BE2C (cell line): ENCODE measurements around a stretch of chr2.

DNA sequence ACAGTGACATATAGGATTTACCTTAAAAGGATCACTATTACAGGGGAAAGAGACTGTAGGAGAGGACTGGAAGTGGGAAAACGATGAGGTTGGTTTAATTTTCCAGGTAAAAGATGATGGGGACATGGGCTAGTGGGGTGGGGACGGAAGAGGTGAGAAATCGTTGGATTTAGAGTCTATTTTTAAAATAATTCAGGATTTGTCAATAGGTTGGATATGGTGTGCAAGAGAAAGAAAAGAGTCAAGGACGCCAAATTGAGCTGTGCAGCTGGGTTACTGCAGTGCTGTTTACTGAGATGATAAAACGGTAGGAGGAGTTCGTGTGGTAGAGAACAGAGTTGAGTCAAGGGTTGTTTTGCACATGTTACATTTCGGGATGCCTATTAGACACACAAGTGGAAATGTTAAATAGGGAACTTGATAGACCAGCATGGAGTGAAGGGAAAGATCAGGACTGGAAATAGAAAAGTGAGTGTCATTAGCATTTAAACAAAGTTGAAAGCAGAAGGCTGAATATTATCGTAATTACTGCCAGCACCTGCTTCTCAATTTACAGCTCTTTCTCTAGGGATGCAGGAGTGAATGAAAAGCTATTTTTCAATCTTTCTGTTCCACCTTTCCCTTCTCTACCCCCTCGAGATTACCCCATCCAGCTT is 30.5 kb downstream of the GPR75 start:
- RRBS = no CpG with 5 or more reads among the region's 9 CpGs

DNA sequence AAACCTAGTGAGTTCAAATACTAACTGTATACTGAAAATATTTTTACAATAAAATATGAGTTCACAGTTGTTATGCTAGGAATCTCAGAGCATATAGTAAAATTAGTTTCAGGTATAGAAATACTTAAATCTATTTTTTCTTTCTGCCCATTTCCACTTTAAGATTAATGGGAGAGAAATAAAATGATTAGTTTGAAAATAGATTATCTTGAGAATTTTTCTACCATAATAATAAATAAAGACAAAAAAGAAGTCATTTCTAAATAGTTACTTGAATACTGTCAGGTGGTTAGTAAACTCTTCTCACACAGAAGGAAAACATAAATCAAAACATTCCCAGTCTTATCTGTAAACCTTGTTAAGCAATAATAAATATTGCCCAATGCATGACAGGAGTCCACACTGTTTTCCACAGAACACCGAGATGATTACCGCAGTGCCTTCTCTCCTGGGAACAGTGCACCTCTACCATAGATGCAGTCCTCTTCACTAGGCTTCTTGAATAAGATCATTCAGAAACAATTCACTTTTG is 8.9 kb downstream of the GPR75 start:
- RRBS = no CpG with 5 or more reads among the region's 2 CpGs

DNA sequence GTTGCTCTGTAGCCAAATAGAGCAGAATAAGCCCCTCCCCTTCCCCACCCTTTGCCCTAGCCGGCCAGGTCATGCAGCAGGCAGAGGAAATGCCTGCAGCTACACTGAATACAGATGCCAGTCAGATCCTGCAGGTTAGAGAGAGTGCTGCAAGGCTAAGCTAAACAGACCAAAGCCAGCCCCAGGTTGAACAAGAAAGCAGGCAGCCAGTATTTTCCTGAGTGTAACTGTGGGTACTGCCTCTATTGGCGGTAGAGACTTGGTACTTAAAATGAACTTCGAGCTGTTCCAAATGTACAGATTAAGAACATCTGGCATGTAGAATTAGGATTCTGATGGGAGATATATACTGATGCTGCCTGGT is 132.9 kb downstream of the ACYP2 start:
- RRBS = no CpG with 5 or more reads among the region's 3 CpGs

GRCh38 chr2:54240473-54241089 is 15.4 kb downstream of the TSPYL6 start:
- RRBS = no CpG with 5 or more reads among the region's 5 CpGs

- RRBS = no CpG with 5 or more reads among the region's 5 CpGs
These were observed 53.7 kb upstream of the SPTBN1 start for GRCh38 chr2:54402248-54402927.

DNA sequence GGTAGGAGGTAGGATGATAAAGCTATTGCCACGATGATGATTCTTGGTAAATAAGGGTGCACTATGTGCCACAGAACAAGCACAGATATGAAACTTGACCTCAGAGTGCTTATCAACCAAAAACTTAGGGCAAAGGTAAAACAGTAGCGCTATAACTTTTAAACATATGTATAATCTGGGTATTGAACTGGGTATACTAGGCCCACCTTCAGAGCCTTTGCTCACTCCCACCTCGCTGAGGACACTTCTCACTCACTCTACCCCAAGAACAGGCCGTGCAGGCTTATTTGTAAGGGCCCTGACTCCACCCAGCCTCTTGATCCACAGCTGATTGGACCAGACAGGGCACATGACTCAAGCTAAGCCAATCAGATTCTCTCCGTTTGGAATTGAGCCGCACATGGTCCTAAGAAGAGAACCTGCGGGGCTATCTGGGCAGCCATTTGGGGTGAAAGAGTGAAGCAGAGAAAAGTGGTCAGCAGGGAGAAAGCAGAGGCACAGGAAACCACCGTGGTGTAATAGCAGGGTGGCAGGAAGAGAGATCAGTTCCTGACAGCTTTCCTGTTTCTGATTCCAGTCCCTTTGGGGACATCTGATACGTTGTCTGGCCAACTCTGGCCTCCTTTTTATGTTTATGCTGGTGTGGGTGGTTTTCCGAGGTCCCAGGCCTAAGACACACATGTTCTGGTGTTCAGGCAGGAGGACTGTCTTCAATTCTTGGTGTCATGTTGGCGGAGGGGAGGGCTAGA is 26.4 kb upstream of the SPTBN1 start:
- RRBS = no CpG with 5 or more reads among the region's 11 CpGs

- RRBS = no CpG with 5 or more reads among the region's 22 CpGs
These were observed 1.0 kb upstream of the SPTBN1 start for GRCh38 chr2:54455009-54455557.

DNA sequence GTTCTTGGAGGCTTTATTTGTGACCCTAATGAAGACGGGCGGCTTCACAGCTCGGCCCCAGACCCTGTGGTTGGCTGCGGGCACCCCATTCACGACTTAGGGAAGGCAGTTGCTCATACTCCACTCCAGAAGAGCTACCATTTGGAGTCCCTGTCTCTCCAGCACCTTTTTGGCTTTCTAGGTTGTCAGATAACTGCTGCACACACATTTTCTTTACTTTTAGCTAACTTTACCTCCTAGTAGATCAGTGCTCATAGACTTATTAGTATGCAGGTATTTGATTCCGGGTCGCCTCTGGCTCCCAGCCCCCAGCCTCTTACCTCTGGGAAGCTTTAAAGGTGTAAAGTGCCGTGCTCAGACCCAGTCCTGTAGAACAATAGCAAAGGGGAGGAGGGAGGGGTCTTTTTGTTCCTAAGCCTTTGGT is 102.8 kb downstream of the SPTBN1 start:
- RRBS = no CpG with 5 or more reads among the region's 8 CpGs

GRCh38 chr2:54585807-54586543 is 129.8 kb downstream of the SPTBN1 start:
- RRBS = no CpG with 5 or more reads among the region's 9 CpGs

GRCh38 chr2:54595978-54597086 is 127.1 kb upstream of the EML6 start:
- RRBS = no CpG with 5 or more reads among the region's 15 CpGs

DNA sequence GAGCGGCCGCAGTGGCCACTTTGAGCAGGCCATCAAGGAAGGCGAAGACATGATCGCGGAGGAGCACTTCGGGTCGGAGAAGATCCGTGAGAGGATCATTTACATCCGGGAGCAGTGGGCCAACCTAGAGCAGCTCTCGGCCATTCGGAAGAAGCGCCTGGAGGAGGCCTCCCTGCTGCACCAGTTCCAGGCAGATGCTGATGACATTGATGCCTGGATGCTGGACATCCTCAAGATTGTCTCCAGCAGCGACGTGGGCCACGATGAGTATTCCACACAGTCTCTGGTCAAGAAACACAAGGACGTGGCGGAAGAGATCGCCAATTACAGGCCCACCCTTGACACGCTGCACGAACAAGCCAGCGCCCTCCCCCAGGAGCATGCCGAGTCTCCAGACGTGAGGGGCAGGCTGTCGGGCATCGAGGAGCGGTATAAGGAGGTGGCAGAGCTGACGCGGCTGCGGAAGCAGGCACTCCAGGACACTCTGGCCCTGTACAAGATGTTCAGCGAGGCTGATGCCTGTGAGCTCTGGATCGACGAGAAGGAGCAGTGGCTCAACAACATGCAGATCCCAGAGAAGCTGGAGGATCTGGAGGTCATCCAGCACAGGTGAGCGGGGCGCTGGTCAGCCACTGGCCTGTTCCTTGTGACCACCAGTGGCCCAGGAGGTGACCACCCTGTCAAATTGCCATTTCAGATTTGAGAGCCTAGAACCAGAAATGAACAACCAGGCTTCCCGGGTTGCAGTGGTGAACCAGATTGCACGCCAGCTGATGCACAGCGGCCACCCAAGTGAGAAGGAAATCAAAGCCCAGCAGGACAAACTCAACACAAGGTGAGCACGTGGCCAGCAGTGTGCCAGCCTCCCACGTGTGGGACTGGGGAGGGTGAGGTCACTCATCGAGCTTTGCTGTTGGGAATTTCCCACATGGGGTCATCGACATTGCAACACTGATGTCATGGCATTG is 94.0 kb upstream of the EML6 start:
- RRBS = no CpG with 5 or more reads among the region's 41 CpGs

- RRBS = no CpG with 5 or more reads among the region's 6 CpGs
These were observed 79.3 kb upstream of the EML6 start for GRCh38 chr2:54644076-54644638.

DNA sequence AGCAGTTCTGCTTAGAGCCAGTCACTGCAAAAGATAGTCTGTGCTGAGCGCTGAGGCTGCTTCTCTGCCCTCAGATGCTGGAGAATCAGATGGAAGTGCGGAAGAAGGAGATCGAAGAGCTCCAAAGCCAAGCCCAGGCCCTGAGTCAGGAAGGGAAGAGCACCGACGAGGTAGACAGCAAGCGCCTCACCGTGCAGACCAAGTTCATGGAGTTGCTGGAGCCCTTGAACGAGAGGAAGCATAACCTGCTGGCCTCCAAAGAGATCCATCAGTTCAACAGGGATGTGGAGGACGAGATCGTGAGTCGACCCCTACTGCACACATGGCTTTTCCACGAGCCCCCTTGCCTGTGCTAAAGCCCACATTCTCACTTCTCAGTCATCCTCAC is 78.3 kb upstream of the EML6 start:
- RRBS = no CpG with 5 or more reads among the region's 12 CpGs

DNA sequence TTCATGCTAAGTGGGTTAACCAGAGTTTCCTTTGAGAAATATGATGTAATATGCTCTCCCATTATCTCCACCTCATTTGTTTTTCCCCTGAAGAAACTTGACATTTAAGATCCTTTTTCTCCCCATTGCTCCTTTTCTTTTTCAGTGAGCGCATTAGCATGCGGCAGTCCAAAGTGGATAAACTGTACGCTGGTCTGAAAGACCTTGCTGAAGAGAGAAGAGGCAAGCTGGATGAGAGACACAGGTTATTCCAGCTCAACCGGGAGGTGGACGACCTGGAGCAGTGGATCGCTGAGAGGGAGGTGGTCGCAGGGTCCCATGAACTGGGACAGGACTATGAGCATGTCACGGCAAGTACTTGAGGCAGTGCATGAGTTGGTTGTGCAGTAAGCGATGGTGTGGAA is 74.6 kb upstream of the EML6 start:
- RRBS = no CpG with 5 or more reads among the region's 9 CpGs

- RRBS = no CpG with 5 or more reads among the region's 5 CpGs
These were observed 68.6 kb upstream of the EML6 start for GRCh38 chr2:54654893-54655311.

GRCh38 chr2:54956392-54956813 is 93.8 kb downstream of the RTN4 start:
- RRBS = no CpG with 5 or more reads among the region's 4 CpGs

GRCh38 chr2:54982403-54982858 is 67.8 kb downstream of the RTN4 start:
- RRBS = no CpG with 5 or more reads among the region's 2 CpGs

DNA sequence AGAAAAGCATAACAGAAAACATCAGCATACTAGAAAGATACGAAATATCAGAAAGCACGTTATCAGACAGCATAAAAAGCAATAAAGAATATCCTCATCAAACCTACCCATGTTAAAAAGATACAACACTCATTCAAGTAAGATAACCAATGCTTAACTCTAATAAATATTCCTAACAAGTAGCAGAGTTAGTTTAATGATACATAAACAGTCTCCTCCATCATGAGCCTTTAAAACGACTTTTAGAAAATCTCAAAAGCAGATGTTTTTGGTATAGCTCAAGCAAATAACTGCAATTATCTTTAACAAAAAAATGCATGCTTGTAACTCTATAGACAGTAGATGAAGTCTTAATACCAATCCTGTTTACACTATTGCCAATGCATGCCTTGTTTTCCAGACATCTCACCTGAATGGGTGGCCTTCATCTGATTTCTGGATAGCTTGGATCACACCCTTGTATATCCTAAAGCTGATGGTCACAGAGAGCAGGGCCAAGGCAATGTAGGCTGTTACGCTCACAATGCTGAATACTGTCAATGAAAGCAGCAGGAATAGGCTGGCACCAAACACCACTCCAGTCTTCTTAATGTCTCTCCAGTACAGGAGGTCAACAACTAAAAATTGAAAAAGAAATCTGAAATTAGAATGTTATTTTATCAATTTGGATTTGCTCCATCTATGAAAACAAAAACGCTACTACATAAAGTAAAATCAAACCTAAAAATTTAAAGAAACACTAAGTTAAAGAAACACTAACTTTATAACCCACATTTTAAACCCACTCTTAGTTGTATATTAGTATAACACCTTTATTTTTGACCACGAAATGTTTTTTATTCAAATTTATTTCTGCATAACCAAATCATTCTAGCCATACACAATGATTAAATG is 62.9 kb downstream of the RTN4 start:
- RRBS = no CpG with 5 or more reads among the region's 6 CpGs

- RRBS = no CpG with 5 or more reads among the region's 3 CpGs
These were observed 49.9 kb downstream of the RTN4 start for GRCh38 chr2:55000360-55000791.

DNA sequence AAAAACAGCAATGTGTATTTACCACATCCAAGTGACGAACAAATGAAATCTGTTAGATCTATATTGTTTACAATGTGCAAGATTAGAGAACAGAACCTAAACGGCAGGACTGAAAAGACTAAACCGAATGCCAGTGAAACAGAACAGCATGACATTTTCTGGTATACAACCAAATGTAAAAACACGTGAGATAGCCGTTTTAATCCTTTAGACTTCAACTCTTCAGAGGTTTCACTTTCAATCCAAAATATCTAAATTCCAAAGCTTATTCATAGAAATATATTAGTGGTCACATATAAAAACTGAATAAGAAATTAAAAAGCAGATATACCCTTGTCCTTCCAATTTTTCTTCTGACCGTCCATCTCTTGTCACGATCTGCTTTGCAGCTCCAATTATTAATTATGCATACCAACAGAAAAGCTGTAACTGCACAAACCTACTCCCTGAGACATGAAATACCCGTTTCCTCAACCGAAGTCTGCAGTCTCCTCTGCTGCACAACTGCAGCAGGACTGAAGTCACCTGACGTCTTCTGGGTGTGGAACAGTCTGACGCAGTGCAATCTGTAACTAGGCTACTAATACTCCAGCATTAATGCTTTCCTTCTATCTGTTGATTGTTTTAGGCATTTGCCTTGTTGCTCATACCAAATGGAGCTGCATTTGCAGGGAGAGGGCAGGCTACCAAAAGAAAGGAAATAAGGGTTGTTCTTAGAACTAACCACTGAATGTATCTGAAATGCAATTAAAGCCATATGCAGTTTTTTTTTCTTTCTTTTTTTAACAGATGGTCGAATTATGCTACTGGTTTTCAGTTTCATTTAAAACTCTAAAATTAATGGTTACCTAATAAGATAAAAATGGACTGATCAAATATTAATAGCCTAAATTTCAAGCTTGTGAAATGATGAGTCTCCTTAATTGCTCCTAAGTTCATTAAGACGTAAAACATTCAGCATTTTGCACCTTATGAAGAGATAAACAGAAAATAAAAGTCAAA is 40.2 kb downstream of the RTN4 start:
- RRBS = no CpG with 5 or more reads among the region's 13 CpGs